Measurements from ENCODE around the genes HNRNPF, ZNF487 and ZNF485.

DNA sequence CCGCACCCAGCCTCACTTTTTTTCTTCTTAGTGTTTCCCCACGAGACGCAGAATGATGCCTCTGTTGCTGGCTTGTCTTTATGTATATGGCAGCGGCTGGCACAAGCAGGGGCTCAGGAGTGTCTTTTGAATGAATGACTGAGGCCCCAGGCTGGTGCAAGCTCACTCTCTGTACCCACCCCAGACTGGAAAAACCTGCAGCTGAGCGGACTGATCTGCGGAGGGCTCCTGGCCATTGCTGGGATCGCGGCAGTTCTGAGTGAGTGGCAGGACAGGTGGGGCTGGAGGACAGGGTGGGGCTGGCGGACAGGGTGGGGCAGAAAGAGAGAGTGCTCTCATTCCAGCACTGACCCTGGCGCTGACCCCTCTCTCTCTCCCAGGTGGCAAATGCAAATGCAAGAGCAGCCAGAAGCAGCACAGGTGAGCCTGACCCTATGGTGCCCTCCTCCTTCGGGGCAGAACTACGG, 3.9 kb downstream of the FXYD4 start:
- RRBS, result no CpG with 5 or more reads among the region's 12 CpGs

GRCh38 chr10:43377181-43377713, 5.8 kb downstream of the FXYD4 start:
- RRBS, result no CpG with 5 or more reads among the region's 10 CpGs

- RRBS, result 2% methylated on average over 37 of the region's 50 CpGs
Measured at GRCh38 chr10:43407089-43407455, 1.9 kb downstream of the HNRNPF start.

DNA sequence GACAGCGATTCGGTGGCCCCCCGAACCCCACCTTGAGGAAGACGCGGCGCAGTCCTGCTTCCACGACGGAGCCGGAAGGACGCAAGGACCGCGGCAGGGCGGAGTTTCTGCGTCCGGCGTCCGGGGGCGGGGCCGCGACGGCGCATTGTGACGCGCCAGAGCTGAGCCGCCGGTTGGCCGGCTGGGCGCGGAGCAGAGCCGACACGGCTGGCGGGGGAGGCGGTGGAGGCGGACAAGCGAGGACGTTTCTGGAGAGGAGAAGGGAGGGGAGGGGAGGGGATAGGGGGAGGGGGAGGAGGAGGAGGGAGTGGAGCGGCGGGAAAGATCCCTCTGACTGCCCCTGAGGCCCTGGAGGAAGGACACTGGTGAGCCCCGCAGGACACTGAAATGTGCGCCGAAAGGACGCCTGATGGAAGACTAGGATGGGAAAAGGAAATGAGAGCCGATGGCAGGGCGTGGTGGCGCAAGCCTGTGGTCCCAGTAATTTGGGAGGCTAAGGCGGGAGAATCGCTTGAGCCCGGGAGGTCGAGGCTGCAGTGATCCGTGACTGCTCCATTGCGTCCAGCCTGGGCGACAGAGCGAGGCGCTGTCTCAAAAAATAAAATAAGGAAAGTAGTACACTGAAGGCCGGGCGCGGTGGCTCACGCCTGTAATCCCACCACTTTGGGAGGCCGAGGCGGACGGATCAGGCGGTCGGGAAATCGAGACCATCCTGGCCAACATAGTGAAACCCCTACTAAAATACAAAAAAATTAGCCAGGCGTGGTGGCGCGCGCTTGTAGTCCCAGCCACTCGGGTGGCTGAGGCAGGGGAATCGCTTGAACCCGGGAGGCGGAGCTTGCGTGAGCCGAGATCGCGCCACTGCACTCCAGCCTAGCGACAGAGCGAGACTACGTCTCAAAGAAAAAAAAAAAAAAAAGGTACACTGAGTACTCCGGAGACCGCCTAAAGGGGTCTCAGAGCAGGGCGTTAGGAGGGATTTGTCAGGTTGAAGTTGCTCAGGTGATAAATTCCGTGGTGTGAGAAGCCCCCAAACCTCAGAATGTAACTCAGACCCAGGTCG, at the start of gene HNRNPF:
TSS of gene HNRNPF (minus strand) at position 87 of the 1,063 bp plus-strand sequence.
- RRBS, result 3% methylated on average over 27 of the region's 84 CpGs

GRCh38 chr10:43436205-43437295, at the start of gene ZNF487:
Gene ZNF487, plus strand, starts transcription at chr10:43437111.
- RRBS, result 2% methylated on average over 29 of the region's 84 CpGs

- RRBS, result no CpG with 5 or more reads among the region's 7 CpGs
Measured at GRCh38 chr10:43437669-43438288, 868 bp downstream of the ZNF487 start.

GRCh38 chr10:43605863-43607037, at the start of gene ZNF485:
Gene ZNF485, plus strand, starts transcription at chr10:43606438.
- RRBS, result 3% methylated on average over 17 of the region's 66 CpGs

GRCh38 chr10:43668437-43668814, 19.7 kb upstream of the ZNF32 start:
- RRBS, result no CpG with 5 or more reads among the region's 7 CpGs

GRCh38 chr10:43689523-43689954, 40.9 kb upstream of the ZNF32 start:
- RRBS, result 9% methylated on average over 11 of the region's 31 CpGs

DNA sequence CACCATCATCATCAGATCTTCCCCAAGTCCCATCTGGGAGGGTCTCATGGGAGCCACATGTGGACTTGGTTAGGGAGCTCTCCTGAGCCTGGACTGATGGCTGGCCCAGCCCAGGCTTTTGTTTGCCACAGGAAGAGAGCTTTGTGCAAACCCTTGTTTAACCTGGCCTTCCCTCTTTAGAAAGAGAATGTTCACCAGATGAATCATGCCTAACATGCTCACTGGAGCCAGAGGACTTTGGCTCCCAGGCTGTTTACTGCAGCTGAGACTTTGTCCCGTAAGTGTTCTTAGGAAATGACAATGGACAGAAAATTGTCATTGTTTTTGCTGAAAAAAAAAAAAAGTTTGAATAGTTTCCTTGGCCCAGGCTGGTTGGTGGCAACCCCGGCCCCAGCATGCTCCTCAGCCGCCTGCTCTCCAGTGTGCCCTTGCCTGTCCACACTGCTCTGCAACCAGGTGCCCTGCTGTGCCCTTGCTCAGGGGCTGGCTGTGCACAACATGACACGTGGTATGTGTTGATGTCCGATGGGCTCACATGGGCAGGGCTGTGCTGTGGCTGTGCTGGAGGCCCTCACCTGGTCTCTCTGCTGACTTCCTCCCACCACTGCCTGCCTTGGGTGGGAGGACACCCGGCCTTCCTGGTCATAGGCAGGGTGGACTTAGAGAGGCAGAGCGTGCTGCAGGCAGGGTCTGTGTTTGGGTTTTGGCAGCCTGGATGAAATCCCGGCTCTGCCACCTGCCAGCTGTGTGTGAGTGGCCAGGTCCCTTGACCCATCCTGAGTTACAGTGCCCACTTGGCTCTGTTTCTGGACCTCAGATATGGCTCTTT, 215.4 kb upstream of the ZNF32 start:
- RRBS, result 69% methylated on average over 2 of the region's 8 CpGs

- RRBS, result no CpG with 5 or more reads among the region's 5 CpGs
Measured at GRCh38 chr10:44016705-44017259, 368.1 kb upstream of the ZNF32 start.

- RRBS, result no CpG with 5 or more reads among the region's 13 CpGs
Measured at GRCh38 chr10:44233441-44234088, 151.3 kb downstream of the CXCL12 start.

DNA sequence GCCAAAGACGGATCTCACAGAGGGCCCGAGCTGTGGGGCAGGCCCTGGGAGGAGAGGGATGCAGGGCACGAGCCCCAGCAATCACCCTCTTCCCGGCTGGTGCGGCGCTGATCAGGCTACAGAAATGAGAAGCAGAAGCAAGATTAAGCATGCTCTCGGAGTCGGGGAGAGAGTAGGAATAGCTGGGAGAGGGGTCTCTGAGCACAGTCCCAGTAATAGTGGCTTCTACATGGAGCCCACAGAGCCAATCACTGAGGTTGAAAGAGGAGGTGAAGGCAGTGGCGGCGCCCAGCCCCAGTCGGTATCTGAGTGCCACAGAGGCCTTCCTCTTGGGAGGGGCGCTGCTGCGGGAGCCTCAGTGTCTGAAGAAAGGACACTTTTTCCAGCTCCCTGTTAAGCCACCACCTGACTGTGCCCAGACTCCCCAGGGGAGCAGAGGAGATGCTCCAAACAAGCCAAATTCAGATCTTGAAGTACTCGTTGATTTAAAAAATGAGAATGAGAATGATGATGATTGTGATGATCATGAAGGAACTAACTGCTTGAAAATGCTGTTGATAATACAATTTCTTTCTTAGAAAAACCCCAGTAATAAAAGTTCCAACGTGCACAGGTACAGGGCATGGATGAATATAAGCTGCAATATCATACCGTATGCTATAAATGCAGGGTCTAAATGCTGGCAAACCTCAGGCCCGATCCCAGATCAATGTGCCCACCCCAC, 6.9 kb downstream of the CXCL12 start:
- RRBS, result no CpG with 5 or more reads among the region's 17 CpGs

- RRBS, result no CpG with 5 or more reads among the region's 6 CpGs
Measured at GRCh38 chr10:44857582-44857991, 53.5 kb upstream of the TMEM72 start.

GRCh38 chr10:44865438-44866009, 45.6 kb upstream of the TMEM72 start:
- RRBS, result no CpG with 5 or more reads among the region's 14 CpGs

DNA sequence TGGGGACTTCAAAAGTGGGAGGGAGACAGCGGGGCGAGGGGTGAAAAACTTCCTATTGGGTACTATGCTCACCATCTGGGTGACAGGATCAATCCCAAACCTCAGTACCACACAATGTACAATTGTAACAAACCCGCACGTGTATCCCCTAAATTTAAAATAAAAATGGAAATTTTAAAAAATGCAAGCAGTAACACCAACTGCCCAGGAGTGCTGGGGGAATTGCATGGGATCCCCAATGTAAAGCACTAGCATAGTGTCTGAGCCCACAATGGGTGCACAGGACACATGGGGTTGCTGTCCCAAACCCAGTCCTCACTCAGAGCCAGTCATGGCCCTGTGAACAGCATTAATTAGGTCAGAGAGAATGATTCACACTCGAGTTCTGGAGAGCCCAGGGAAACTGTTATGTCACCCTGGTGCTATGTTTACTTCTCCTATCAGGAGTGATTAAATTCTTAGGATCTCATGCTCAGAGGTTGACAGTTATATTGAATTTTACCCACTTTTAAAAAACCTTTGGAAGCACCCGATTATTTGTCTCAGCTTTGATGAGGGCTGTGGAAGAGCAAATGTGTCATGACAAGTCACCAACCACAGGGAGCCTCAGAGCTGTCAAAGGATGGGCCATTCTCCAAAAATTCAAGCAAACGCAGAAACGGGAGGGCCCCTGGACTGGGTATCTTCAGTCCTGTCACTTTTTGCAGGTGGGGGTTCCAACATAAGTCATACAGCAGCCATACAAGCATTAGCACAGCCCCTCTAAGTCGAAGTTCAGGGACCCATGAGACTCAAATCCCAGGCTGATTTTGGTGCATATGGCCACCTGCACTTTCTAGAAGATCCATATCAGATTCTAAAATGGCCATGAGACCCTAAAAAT, 1.3 kb upstream of the RASSF4 start:
- RRBS, result no CpG with 5 or more reads among the region's 9 CpGs

GRCh38 chr10:44968873-44969407, 9.3 kb downstream of the RASSF4 start:
- RRBS, result no CpG with 5 or more reads among the region's 6 CpGs

GRCh38 chr10:44994269-44994624, 6.5 kb upstream of the ZNF22 start:
- RRBS, result no CpG with 5 or more reads among the region's 5 CpGs

DNA sequence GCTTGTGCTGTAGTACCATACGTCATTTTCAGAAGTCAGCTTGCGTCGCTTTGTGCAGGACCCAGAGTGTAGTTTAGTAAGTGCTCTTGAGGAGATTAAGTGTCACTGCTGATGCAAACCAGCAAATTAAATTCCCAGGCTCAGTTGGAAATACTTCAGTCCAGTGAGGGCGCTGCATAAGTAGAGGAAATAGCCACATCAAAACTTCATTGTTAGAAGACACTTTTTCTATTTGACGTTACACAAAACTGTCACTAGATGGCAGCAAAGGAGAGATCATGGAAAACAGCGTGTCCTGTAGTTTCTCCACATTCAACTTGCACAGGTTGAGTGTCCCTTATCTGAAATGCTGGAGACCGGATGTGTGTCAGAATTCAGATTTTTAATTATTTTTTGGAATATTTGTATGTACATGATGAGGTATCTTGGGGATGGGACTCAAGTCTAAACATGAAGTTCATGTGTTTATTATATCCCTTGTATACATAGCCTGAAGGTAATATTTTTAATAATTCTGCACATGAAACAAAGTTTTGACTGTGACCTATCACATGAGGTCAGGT, 7.9 kb downstream of the ZNF22 start:
- RRBS, result no CpG with 5 or more reads among the region's 7 CpGs

DNA sequence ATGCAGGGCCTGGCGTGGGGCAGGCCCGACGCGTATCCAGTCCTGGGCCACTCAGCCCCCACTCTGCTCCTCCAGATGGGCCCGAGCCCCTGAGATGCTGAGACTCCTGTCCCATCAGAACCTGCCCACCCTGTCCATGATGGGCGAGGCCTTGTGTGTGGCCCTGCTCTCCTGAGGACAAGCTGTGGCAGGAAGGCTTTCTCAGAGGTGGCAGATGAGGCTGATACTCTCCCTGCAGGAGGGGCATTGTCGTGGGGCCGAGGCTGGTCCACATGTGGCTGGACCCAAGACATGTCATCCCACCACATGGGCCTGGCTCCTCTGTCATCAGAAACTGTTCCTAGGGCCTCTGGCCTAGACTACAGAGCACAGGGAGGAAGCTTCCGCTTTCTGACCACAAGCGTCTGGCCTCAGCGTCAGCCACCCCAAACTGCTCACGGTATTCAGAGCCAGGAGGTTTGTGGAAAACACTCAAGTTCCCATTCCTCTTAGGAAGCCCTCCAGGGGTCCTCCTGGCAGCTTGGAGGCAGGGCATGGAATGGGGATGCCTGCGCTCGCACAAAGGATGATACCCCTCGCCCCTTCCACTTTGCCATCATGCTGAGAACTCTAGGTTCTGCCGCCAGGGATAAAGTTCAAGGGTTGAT, 6.1 kb downstream of the ALOX5 start:
- RRBS, result no CpG with 5 or more reads among the region's 16 CpGs